Epithelial cell of prostate (primary cell): ENCODE data around the genes VAMP5 and IMMT.

DNA sequence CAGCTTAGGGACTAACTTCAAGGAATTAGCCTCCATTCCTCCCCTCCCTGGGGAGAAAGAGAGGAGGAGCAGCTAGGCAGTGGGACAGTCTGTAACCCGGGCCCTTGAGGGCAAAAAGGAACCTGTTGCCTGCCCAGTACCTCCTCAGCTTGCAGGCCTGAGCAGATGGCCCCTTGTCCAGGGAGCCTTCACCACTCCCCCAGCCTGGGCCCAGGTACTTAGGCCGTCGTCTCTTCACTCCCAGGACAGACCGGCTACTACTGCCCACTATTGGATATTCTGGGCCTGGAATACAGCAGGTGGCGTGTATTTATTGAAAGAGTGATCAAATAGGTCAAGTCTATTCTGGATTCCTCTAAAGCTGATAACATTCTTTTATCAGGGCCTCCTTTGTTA is 20.2 kb downstream of the SH2D6 start:
- RRBS: no CpG with 5 or more reads among the region's 5 CpGs

DNA sequence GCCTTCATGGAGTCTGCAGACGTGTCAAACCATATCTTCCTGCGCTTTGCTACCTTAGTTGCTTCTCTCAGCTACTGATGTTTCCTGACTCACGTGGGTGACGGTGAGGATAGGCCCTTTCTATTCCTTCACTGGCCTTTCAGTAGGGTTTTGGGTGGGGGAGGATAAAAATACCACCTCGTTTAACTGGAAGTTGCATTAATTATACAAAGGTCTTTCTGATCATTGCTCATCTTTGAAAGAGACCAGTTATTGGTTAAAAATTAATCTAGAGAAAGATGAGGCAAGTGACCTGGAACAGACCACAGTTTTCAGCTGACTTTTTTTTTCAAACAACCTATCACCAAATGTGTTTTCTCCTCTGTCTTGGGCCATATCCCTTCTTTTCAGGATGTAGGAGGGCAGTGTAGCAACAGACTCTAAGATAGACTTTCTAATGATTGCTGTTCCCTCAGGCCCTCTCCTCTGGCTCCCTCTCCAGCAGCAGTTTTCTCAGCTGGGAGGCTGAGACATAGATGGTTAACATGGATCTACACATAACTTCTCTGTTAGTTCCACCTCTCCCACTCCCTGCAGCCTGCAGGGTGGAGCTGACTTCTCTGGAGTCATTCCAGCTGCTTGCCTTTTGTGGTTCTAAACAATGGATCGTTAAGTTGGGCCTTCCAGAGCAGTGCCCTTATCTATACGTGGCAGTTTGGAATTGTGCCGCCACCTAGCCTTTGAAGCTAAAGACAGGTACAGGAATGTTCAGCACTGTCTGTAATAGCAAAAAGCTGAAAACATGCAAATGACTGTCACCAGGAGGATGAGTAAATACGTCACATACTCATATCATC is 49.9 kb downstream of the SH2D6 start:
- RRBS: no CpG with 5 or more reads among the region's 9 CpGs

- RRBS: under 1% methylated on average over 26 of the region's 61 CpGs
These were observed 663 bp downstream of the MAT2A start for GRCh38 chr2:85539450-85540211.

DNA sequence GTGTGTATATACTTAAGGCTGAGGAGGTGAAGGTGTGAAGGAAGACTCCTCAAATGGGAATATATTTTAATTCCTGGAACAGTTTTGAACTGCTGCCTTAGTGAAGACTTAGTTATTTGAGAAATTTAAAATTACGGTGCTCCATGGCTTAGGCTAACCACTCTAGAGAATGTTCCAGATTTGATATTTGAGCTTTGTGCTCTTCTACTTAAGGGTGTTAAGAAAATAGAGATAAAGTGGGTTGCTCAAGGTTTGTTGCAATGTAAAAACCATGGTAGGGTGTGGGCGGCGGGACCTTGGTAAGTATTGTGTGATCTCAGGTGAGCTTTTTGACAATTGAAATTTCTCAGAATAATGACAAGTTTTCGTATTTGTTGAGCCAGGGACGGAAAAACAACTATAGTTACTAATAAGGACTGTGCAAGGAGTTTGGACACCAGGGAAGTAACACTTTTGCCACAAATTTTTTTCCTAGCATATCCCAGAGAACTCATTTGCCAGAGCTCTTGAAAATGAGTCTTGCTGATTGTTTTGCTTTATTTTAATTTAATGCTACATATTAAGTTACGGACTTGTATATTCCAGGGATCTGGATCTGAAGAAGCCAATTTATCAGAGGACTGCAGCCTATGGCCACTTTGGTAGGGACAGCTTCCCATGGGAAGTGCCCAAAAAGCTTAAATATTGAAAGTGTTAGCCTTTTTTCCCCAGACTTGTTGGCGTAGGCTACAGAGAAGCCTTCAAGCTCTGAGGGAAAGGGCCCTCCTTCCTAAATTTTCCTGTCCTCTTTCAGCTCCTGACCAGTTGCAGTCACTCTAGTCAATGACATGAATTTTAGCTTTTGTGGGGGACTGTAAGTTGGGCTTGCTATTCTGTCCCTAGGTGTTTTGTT is 4.4 kb downstream of the MAT2A start:
- RRBS: no CpG with 5 or more reads among the region's 7 CpGs

DNA sequence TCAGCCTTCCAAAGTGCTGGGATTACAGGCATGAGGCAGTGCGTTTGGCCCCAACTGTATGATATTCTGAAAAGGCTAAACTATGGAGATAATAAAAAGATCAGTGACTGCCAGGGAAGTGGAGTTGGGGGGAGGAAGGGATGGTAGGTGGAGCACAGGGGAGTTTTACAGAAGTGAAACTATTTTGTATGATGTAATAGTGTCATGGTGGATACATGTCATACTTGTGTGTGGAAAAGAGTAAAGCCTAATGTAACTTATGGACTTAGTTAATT is 2.8 kb upstream of the GGCX start:
- RRBS: no CpG with 5 or more reads among the region's 1 CpG

DNA sequence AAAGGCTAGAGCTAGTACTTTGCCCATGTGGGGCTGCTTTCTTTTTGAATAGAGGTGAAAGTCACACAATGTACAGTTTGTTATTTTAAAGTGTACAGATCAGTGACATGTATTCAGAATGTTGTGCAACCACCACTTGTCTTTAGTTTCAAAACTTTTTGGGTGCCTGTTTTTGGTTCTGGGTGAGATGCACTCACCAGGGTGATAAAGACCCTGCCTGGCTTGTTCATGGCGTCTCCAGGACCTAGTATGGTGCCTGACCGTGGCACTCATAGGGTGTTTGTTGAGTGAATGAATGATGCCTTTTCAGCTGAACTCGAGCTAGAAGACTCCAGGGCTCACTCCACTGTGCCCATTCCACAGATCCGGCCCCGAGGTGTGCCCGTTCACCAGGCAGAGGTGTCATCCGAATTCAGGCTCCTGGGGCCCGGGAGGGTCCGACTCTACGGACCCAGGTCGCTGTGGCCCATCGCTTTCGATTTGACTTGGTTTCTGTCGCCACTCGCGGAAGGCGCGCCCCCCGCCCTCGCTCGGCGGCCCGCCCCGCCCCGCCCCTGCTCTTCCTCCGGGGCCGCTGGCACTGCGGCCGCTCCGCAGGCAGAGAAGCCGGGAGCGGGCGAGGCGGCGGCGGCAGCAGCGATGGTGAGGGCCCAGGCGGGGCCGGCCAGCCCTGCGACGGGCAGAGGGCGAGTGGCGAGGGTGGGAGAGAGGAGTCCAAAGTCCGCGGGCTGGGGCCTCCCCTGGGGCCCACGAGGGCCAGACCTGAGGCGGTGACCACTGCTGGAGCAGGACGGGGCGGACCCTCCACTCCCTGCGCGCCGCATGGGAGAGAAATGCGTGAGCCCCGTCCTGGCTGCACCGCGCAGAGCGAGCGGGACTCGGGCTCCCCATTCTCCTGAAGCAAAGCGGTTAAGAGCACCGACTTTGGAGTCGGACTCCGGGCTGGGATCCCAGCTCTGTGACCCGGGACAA is at the start of gene VAMP5:
VAMP5 (plus strand) TSS at position 580 of the 972 bp plus-strand sequence.
- RRBS: 18% methylated on average over 19 of the region's 64 CpGs

- RRBS: no CpG with 5 or more reads among the region's 4 CpGs
These were observed 5.0 kb downstream of the VAMP5 start for GRCh38 chr2:85589161-85589600.

DNA sequence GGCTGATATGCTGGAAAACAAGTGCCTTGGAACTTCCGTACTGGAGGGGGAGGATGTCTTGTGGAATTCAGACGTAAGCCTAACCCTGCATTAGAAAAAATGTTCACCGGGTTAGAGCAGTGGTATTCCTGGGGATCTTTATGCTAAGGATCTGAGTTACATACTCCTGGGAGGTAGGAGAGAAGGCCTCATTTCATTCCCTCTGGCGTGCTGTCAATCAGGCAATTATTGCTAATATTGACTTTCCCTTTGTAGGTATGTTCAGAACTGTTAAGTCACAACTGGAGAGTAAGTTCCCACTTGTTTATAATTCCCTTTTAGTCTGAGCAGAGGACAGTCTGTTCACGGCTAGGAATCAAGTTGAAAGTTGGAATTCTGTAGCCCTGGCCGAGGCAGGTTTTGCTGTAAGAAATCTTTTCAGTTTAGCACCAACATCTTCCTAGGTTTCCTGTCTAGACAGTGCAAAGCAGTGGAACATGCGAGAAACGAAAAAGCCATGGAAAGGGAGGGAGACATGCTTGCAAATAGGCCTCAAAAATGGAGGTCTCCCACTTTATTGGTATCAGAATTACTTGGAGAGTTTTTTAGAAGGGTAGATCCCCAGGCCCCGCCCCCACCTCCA is 4.0 kb downstream of the C2orf68 start:
- RRBS: no CpG with 5 or more reads among the region's 9 CpGs

DNA sequence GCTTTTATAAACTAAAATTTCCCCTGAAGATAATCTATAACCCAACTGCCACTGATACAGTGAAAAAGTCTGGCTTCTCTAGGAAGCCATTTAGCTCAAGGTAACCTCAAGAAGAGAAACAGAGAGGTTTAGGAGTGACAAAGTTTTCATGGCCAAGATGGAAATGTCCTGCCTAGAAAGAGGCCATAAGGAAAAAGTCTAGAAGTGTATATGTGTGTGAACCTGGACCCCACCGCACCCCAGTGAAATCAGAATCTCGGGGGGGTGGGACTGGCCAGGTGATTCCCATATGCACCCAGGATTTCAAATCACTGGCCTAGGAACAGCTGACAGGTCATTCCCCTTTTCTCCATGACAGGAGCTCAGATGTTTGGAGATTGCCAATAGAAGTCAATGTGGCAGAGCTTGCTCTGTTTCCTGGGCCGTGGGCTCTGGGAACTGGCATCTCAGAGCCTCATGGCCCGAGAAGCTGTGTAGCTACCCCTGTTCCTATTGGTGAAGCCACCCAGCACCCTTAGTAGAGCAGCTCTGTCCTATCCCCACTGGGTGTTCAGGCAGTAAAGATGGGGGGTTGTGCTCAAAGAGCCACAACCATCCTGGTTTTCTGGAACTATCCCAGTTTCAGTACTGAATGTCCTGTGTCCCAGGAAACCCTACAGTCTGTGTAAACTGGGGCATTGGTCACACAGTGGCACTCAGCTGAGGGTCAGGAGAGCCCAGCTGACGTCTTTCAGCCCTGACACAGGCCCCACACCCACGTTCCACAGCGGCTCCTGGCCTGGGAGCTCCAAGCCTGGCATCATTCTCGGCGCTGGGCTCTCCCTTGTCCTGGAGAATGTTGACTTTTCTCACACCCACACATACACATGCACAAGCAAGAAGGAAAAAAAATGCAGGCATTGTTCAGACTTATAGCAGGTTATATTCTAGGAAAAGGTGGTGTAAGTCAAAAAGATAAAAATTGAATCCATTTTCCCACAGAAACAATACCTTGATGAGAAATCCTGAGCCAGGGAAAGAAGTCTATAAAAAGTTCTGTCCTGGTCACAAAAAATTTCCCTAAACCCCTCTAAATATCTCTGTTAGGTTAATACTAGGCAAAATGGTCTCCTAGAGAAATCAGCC is 18.9 kb downstream of the GNLY start:
- RRBS: no CpG with 5 or more reads among the region's 9 CpGs

DNA sequence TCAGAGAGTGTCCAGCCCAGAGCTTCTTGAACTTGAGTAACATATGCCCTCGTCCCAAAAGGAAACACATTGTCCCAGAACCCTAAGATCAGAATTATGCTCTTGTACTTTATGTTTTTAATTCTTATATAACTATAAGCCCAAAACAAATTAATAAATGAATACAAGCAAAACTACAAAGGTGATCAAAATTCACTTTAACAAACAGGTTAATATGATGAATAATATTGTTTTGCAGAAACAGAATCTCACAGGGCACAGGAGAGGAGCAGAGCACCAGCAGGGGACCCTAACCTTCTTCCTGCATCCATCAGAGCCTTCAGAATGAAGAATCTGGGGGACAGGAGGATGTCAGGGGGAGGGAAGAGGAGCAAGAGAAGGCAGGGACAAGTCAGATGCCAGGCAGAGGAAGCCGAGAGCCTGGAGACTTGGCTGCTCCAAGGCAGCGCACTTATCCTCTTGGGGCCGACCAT is 7.8 kb upstream of the ATOH8 start:
- RRBS: no CpG with 5 or more reads among the region's 4 CpGs

DNA sequence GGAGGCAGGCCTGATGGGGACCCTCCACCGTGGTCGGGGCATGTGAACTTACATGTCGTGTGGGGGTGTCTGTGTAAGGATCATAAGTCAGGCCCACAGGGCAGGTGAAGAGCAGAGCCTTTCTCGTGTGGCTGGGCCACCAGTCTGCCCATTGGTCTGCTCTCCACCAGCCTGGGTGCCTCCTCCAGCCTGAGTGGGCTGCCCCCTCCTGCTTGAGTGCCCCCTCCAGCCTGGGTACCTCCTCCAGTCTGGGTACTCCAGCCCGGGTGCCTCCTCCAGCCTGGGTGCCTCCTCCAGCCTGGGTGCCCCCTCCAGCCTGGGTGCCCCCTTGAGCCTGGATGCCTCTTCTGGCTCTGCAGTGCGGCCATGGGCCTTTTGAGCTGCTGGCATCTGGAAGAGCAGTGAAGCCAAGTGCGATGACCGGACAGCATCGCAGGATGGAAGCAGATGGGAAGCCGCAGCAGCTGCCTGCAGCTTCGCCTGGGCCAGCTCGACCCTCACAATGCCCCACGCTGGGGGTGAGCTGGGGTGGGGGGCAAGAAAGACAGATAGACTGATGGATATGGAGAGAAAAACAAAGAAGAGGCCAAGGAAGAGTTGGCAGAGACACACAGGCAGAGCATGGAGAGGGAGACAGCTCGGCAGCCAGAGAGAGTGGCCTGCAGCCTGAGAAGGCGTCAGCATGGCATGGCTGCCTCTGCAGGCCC is 25.1 kb downstream of the ATOH8 start:
- RRBS: no CpG with 5 or more reads among the region's 15 CpGs

GRCh38 chr2:85811031-85811862 is 57.5 kb downstream of the ATOH8 start:
- RRBS: 3% methylated on average over 15 of the region's 42 CpGs

DNA sequence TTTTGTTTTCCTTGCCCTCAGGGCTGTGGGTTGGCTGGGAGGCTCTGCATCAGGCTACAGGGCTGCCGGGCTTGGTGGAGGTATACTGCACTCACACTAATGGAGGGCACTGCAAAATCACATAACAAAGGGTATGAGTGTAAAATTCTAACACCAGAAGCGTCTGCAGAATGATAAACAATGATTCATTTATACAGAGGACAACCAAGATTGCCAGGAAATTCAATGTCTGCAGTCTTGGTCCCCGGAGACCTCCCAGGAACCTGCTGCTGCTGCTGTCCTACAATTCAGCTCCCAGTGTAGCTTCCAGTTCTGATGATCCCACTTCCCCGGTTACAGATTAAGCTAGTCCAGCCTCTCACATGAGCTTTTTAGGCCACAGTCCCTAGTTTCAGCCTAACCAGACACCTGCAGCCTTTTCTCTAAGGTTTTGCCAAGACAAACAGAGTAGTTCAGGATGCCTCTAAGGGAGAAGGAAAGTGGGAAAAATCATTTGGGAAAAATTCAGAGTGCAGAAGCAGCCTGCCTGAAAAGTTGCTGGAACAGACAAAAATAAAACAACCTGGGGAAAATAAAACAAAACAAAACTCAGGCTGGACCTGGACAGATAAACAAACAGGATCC is 32.4 kb upstream of the ST3GAL5 start:
- RRBS: 44% methylated on average over 2 of the region's 4 CpGs

GRCh38 chr2:86068001-86068605 is 37.6 kb downstream of the POLR1A start:
- RRBS: no CpG with 5 or more reads among the region's 8 CpGs

- RRBS: under 1% methylated on average over 15 of the region's 74 CpGs
These were observed at the start of gene IMMT for GRCh38 chr2:86195304-86196275. TSS of gene IMMT (minus strand) at chr2:86195462.

DNA sequence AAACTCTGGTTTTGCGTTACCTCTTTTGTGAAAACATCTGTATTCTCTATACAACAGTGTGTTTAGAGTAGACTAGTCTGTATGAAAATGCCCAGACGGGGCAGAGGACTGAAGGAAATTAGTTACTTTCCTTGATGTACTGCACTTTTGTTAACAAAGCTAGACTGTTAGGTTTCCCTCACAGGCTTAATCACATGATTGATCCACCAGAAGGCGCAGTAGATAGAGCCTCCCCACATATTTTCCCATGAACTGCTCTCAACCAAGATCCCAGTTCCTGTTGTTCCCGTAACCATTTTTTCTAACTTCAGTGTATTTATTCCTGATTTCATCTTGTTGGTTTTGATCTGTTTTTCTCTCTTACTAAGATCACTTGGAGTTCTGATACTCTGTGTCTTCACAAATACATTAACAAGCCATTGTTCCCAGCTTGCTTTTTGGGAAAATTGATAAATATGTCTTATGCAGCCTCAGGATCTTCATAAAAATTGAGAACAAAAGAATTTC is 2.7 kb downstream of the MRPL35 start:
- RRBS: no CpG with 5 or more reads among the region's 4 CpGs

DNA sequence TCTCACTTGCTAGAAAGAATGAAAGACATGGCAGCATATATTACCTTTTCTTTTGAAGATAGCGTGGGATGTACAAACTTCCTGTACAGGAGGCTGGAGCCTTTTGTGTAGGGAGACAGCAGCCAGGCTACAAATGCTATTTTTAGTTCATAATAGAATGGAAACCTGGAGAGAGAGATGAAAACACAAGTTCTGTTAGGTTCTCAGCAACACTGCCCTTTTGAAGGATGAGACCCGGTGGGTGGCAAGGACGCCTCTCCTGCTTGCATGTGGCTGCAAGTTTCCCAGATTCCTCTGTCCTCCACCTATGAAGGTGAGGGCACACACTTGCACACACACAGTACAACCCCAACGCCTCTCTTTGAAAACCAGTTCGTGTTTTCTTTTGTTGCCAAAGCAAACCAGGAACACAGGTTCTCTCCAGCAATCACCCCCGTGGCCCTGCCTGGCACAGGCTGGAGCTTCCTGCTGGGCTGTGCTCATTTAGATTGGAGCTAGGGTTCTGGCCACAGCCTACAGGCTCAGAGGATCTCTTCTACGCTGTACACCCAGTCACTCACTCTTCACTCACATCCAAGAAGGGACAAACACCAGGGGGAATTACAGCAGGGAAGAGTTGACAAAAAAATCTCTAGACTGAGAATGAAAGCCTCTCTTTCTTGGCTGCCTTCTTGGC is 55.5 kb downstream of the MRPL35 start:
- RRBS: no CpG with 5 or more reads among the region's 7 CpGs

DNA sequence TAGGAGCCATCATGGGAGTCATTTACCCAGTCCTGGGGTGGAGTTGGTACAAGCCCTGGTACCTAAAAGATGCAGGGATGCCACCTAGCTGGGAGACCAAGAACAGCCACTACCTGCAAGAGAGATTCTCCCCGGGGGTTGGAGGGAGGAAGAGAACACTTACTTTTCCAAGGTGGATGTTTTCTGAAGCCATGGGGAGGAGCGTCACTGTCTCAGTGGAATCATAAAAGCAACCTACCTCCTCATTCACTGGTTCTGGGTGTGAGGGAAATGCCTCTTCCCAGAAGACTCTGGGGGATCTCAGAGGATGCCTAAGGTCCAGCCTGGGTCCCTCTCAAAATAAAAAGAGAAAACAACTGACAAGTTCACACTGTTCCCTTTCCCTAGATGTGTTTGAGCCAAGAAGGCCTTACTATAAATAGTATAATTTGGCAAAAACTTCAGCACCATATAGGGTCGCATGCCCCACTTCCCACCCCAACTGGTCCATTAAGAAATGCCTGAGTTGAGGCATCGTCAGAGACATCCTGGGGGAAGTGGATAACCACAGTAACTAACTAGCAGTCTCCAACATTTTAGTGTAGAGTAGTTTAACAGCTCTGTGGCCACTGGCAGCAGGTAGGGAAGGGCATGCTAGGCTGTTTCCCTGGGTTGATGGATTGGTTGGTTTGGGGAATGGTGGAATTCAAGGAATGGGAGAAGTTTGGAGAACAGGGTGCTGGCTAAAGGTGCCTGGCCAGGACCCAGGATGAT is 39.7 kb downstream of the REEP1 start:
- RRBS: no CpG with 5 or more reads among the region's 4 CpGs

GRCh38 chr2:86694905-86695413 is 25.1 kb upstream of the RMND5A start:
- RRBS: no CpG with 5 or more reads among the region's 5 CpGs

DNA sequence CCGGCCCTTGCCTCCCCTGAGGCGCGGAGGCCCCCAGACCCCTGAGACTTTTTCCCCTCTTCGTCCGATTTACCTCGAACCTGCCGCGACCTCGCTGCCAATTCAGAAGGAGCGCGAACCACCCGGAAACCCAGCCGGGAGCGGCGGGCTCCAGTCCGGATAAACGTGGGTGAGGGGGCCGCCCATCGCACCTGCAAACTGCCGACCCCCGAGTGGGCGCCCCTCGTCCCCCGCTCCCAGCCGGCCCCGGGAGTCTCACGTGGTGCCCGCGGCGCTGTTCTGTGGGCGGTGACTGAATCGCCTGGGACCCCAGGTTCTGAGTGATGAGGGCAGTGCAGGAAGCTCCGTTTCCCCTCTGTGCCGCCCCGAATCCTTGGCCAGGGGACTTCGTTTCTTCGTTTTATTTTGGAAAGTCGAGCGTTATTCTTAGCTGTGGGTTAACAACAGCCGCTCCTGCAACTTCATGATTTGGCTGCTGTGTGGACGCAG is 862 bp downstream of the RMND5A start:
- RRBS: no CpG with 5 or more reads among the region's 41 CpGs